ENCODE measurements around a stretch of chr18.

DNA sequence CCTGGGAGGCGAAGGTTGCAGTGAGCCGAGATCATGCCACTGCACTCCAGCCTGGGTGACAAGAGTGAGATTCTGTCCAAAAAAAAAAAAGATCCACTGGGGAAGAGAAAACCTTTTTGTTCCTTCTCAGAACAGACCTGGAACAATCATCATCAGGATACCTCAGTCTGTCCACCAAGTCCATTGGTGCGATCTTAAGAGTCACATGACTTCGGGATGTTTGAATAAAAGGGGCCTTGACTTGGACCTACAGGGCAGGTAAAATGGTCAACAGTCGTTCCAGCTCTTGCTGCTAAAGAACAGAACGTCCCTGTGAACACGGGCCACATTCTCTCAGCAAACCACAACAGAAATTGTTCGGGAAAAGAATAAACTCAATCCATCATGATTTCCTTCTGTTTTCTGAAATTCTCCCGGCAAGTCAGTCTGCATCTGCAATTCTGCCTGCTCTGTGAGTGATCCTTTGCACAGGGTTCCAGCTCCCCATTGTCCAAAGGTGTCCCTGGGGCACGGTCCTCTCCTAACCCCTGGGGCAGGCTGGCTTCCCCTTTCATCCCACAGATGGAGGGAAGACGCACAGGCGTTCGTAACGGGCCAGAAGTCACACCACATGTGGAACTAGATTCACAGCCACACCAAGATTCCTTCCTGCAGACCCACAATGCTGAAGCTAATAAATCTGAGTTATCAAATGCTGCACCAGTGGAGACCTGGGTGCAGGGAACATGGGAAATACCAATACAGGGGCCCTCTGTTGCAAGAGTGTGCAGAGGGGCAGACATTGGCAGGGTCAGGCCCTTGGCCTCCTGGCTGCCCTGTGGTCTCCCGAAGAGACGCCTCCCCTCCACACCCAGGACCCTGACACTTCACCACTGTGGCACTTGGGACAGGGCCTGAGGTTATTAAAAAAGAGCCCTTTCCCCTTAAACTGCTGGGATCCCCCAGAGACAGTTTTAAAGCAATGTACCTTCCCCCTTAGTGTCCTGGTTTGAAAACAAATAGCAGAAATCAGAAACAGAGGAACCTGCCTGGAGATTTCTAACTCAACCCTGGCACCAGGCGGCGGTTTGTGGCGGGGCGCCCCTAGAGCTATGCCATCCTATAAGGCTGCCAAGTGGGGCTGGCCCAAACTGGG, 15.7 kb downstream of the ZNF516 start:
- PRO-cap = no peak

DNA sequence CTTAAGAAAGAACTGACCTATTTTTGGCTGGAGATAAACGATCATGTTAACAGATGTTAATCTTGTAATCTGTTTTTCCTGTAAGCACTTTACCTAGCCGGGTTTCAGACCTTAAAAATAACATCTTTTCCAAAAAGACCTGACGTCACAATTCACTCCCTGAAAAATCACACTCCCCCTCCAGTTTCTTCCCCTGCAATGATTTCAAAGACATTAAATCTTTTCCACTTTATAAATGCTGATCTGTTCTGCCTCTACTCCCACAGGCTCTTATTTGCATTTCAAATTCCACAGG, 1.6 kb downstream of the ZNF516 start:
- PRO-cap = no peak

DNA sequence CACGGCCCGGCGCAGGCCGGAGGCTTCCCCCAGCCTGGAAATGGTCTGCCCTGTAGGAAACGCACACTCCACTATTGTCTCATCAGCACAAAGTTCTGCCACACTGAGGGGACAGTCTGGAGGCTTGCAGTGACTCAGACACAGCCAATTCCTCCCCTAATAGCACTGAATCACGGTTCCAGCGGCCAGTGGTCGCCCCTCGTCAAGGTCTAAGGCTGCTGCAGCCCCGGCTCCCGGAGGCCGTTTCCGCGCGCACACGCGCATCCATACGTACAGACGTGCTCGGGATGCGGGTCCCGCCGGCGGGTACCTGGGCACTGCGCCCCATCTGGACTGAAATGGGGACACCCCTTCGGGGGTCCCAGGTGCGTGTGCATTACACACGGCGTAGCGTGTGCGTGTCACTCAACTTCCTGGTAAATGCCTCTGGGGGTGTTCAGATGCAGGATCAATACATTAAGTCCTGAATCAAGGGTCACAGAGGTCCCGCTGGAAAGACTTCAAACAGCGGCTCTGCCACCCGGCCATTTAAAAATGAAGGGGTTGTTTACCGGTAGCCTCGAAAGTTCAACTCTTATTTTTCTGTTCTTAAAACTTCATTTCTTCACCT, 485 bp upstream of the ZNF516 start:
- PRO-cap = bidirectional peak, plus-strand start at position 107 of the sequence, minus-strand start outside the sequence; bidirectional peak, plus-strand start at position 279 of the sequence, minus-strand start at position 241 of the sequence; bidirectional peak, plus-strand start outside the sequence, minus-strand start at position 519 of the sequence

DNA sequence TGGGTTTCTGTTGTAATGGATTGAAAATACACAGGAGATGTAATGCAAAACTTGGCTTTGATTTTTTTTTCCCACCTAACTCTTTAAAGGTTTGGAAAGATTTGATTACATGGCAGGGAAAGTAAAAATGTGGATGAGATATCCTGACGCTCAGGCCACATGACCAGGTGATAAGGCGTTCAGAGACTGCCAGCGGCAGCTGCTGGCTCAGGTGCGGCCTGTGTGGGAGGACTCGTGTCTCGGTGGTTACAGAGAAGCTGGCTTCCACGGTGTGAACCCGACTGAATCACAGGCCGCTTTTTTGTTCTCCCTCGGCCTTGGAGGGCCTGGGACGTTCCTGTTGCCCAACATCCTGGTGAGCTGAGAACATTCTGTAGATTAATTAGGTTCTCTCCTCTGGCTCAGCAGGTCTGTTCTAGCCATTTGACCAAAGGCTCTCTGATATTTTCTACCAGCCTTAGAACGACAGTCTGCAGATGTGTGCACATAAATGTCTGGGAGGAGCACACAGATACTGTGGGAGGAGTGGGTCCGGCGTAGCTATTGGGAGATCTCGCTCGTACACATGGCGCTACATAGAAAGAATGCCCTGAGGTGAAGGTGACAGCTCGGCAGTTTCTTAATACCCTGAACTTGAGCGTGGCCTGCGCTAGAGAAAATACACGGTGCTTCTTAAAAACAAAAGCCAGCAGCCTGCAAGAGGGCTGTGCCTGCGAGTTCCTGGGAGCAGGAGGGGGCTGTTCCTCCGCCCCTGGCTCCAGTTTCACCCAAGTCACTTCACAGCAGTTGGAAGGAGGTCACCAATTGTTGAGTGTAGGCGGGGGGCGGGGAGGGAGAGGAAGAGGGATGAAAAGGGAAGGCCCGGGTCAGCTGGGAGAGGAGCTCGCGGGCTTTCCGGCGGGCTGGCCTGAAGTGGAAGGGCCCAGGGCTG, 124.4 kb upstream of the ZNF516 start:
- PRO-cap = no peak

- PRO-cap = no peak
Measured at GRCh38 chr18:76670547-76670901, 151.8 kb upstream of the ZNF236 start.

- PRO-cap = bidirectional peak, plus-strand start at chr18:76822047, minus-strand start at chr18:76822044
Measured at GRCh38 chr18:76821739-76822202, 586 bp upstream of the ZNF236 start.

DNA sequence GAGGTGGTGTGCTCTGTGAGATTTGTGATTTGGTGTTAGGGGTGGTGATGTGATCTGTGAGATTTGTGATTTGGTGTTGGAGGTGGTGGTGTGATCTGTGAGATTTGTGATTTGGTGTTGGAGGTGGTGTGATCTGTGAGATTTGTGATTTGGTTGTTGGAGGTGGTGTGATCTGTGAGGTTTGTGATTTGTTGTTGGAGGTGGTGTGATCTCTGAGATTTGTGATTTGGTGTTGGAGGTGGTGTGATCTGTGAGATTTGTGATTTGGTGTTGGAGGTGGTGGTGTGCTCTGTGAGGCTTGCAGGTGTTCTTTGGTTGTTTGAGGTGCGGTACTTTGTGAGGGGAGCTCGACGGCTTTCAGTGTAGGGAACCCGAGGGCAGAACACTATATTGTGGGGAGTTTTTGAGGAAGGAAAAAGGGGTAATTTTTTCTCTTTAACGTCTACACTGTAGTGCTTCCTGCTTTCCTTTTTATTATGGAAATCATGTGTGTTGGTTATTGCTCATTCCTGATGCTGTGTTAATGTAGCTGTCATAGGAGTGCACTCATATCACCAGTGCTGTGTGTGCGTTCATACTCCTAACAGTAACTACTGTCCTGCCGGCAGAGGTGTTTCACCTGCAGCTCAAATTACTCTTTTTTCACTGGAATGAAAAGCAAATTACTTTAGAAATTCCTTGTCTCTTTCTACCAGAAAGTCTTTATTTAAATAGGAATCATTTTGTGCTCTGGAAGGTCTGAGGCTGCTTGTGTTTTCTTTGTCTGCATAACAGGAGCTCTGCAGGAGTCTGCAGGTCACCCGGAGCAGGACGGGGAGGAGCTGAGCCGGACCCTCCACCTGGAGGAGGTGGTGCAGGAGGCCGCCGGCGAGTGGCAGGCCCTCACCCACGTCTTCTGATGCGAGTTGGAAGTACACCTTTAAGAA, 145.3 kb downstream of the ZNF236 start:
- PRO-cap = no peak

DNA sequence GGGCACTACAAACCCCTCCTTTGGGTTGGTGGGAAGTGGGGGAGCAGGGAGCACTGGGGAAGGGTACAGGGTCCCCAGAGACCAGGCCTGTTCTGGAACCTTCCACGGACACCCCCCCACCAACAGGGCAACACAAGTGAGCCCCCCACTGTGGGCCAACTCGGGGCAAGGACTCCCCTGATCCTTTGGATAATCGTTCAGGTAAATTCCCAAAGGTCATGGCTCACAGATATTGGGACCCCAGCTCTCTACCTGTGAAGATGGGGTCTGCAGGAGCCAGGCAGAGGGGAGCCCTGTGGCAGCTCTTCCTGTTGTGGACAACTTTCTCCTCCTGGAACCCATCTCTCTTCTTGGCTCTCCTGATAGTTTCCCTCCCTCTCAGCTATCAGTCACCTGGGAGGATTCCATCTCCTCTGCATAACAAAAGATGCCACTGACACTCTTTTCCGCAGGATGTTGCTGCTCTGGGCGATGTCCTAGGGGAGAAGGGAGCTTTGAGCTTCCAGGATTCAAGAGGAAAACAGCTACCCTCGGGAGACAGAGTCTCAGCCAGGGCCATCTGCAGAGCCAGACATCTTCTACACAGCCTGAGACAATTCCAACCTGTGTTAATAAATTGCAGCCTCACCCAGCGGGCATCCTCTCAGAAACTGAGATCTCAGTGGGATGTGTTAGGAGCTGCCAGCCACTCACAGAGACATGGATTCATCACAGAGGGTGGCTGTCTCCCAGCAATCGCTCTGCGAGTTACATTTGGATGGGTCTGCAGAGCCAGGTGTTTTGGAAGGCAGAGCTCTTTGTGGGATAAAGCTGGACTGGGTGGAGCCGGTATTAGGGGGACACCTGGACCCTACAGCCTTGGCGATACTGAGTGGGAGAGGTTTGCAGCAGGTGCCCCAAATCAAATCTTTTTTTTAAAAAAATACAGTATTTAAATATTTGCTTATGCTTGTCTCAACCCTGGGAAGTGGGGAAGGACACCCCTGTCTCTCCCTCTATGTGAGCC, 35.3 kb downstream of the MBP start:
- PRO-cap = no peak

DNA sequence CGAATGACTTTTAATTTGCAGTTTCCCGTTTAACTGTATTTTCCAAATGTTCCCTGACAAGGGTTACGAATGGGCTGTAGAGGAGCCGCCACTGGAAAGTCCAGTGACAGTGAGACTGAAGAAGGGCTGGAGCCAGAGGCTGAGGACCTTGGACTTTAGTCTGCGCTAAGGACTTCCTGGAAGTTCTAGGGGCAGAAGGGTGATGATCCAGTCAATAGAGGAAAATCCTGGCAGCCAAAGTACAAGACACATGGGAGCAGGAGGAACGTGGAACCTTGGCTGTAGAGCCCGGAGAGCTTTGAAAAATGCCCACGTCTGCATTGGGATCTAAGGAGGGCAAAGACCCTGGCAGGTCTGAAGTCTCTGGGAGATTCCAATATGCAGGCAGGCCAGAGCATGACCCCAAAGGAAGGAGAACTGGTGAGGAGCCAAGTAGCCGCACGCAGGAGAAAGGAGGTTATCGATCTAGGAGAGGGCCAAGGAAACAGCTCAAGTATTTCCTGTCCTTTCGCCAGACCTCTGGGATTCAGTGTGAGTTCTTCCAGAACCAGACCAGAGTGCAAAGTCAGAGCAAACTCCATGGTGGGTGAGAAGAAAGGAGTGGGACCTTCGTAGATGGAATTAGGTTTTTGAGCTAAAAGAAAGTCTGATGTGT, 28.5 kb downstream of the MBP start:
- PRO-cap = no peak

GRCh38 chr18:77105937-77106871, 26.4 kb downstream of the MBP start:
- PRO-cap = no peak

GRCh38 chr18:77111861-77112846, 20.4 kb downstream of the MBP start:
- PRO-cap = no peak

- PRO-cap = no peak
Measured at GRCh38 chr18:77118758-77119280, 13.8 kb downstream of the MBP start.

DNA sequence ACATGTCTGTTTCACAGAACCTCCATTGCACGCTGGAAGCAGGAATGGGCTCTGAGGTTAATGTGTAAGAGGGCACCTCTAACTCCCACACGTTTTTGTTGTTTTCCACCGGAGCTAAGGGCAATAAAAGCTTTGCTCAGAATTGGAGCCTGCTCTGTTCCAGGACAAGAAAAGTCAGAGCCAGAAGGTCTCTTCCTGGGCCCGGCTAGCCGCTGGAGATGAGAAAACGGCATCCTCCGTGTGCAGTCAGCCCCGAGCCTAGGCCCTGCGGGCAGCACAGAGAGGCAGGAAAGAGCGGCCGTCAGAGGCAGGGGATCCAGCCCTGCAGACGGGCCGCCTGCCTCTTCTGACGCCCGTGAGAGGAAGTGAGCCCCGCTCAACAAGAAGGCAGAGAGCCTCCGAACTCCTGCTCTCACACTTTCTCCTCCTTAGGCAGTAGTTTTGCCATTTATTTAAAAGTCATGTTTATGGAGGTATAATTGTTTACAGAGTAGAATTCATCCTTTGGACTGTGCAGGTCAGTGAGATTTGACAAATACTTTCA, 117.2 kb downstream of the GALR1 start:
- PRO-cap = no peak

DNA sequence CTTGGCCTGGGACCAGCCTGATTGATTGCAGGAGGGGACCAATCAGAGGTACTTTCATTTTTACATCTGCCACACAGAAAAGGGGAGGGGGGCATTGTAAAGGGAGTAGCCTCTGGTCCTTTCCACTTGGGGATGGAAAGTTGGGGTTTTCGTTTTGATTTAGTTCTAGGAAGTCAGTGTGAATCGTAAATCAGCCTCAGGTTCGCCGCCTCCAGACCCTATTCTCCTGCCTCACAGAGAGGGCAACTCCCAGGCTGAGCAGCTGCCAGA, 372.5 kb downstream of the GALR1 start:
- PRO-cap = no peak

- PRO-cap = no peak
Measured at GRCh38 chr18:77993463-77994138, 744.0 kb downstream of the GALR1 start.

DNA sequence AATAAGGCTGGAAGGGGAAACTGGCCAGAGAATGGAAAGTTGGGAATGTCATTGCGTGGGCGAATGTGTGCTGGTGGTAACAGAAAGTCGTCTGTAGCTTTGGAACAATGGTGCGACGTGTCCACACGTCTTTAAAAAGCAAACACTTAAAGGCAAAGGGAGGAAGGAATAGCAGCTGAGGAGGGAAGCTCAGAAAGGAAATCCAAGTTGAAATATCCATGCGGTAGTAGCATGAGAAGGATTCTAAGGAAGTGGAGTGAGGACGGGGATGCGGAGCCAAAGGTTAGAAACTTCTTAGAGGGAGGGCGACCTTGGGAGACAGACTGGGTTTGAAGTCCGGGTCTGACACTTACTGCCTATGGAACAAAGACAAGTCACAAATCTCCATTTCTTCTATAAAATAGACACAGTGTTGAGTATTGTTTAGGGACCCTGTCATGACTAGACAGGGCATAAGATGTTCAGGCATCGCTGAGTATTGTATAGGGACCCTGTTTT, 469.3 kb upstream of the SALL3 start:
- PRO-cap = no peak

- PRO-cap = no peak
Measured at GRCh38 chr18:79167380-79167873, 98.2 kb downstream of the ATP9B start.

GRCh38 chr18:79400582-79401545, 5.1 kb downstream of the NFATC1 start:
- PRO-cap = no peak

DNA sequence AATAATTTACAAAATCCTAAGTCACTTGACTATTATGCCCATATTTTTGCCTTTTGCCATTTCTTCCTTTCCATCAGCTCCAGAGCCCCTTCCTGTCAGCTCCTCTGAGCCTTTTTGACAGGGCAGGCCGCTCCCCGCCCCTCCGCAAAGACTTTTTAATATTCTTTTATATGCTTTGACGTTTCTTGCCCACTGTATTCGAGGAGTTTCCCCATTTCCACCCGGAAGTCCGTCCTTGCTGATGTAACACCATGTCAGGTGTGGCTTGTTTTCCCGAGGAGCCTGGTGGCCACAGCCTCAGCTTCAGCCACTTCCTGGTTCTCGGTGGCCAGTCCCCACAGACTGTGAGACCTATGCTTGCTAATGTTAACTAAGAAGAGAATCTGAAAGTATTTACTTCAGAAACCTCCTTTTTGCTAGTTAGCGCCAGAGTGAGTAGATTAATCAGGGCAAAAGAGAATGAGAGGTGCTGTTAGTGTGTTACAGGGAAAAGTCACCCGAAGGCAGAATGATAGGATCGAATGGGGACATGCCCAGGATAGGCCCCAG, 32.1 kb downstream of the CTDP1 start:
- PRO-cap = no peak

DNA sequence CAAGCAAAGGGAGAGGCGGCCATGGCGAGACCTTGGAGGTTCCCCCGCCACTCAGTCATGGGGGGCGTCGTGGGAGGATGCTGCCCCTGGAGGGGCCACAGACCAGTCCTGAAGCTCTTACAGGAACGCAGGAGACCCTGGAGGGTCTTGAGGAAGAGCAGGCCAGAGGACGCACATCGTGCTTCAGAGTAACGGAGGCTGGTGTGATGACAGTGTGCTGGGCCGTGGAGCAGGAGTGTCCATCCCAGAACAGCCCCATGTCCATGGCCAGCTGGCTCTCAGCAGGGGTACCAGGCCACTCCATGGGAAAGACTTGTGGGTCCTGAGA, 53.0 kb upstream of the KCNG2 start:
- PRO-cap = no peak